Hair follicle dermal papilla cell (primary cell): Measurements from ENCODE around the gene IQGAP1.

DNA sequence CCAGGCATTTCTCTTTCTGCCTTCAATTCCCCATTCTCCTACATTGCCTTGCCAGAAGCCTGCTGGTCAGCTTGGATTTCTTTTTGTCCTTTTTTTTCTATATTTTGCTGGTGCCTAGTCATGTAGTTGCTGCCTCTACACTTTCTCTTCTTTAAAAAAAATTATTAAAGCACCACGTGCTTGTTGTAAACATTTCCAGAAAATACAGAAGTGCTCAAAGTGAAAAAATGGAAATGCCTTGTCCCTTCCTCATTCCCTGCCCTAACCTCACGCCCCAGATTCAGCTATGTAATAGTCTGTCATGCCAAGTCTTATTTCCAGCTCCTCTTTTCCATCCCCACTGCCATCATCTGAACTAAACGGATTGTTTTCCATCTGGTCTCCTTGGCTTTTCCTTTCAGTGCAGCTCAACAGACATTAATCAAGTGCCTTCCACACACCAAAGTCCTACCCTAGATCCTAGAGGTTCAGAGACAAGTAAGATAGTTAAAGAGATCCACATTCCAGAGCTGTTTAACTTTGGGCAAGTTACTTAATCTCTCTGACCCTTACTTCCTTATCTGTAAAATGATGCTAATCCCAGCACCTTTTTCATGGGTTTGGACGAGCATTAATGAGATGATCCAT lies 15.5 kb downstream of the ZNF774 start:
- CAGE, long polyA plus RNA, result no peak

DNA sequence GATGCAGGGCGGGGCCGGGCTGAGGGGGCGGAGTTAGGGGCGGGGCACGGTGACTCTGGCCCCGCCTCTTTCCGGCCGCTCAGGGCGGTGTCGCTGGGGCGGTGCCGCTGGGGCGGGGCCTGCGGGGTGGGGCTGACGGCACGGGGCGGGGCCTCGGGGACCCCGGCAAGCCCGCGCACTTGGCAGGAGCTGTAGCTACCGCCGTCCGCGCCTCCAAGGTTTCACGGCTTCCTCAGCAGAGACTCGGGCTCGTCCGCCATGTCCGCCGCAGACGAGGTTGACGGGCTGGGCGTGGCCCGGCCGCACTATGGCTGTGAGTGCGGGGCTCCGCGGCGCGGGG lies at the start of gene IQGAP1:
TSS of gene IQGAP1 (plus strand) at position 159 of the 340 bp plus-strand sequence.
- CAGE, long polyA plus RNA, result no peak

GRCh38 chr15:90388424-90389454 lies 697 bp downstream of the IQGAP1 start:
- CAGE, long polyA plus RNA, result no peak

GRCh38 chr15:90407257-90408475 lies 19.6 kb downstream of the IQGAP1 start:
- CAGE, long polyA plus RNA, result no peak

- CAGE, long polyA plus RNA, result no peak
Observed at GRCh38 chr15:90459439-90459836, 70.3 kb upstream of the CRTC3 start.

- CAGE, long polyA plus RNA, result no peak
Observed at GRCh38 chr15:90761730-90761950, 44.5 kb downstream of the BLM start.

GRCh38 chr15:90818014-90818801 lies 50.2 kb upstream of the FURIN start:
- CAGE, long polyA plus RNA, result no peak

GRCh38 chr15:90819773-90820497 lies 48.5 kb upstream of the FURIN start:
- CAGE, long polyA plus RNA, result no peak

DNA sequence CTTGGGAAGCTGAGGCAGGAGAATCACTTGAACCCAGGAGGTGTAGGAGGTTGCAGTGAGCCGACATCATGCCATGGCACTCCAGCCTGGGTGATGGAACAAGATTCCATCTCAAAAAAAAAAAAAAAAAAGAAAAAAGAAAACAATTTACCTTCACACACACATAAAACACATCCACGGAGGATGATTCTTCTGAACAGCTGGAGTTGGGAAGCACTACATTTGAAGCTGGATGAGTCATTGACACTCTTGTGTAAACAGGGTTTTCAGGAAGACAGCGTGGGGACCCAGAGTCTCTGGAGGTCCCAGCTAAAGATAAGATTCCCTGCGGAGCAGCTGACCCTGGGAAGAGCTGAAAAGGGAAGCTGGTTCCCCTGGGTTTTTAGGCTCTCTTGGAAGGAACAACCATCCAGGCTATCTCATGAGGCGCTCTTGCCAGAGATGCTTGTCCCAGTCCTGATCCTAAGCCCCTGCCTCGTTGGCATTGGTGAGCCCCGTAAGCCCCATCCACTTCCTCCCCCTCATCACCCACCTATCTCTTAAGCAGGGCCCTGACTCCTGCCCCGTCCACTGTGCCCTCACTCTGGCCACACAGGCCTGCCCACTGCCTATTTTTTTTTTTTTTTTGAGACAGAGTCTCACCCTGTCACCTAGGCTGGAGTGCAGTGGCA lies 32.0 kb upstream of the FURIN start:
- CAGE, long polyA plus RNA, result no peak

DNA sequence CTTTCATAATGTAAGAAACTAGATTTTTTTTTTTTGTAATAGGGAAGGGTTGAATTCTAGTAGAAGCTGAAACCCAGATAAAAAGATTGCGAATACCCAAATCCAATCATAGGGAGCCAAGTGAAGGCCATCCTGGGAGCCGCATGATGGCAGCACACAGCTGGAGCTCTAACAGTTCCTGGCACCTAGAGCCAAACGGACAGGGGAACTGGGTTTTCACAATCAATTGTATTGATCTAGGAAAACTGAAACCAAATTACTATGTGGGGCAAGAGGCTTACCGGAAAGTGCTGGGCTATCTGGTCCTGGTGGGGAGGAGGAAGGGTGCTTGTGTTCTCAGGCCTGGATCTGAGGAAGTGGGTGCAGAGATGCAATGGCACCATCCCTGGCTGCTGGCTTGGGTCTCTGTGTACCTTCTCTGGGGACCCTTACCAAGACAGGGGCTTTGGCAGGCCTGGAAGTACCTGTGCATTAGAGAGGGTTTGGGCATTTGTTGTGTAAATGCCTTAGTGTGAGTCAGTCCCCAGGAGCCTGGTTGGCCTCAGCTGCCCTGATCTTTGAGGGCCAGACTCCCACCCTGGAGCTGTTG lies 9.1 kb upstream of the FURIN start:
- CAGE, long polyA plus RNA, result no peak

GRCh38 chr15:90859829-90860290 lies 8.5 kb upstream of the FURIN start:
- CAGE, long polyA plus RNA, result no peak

DNA sequence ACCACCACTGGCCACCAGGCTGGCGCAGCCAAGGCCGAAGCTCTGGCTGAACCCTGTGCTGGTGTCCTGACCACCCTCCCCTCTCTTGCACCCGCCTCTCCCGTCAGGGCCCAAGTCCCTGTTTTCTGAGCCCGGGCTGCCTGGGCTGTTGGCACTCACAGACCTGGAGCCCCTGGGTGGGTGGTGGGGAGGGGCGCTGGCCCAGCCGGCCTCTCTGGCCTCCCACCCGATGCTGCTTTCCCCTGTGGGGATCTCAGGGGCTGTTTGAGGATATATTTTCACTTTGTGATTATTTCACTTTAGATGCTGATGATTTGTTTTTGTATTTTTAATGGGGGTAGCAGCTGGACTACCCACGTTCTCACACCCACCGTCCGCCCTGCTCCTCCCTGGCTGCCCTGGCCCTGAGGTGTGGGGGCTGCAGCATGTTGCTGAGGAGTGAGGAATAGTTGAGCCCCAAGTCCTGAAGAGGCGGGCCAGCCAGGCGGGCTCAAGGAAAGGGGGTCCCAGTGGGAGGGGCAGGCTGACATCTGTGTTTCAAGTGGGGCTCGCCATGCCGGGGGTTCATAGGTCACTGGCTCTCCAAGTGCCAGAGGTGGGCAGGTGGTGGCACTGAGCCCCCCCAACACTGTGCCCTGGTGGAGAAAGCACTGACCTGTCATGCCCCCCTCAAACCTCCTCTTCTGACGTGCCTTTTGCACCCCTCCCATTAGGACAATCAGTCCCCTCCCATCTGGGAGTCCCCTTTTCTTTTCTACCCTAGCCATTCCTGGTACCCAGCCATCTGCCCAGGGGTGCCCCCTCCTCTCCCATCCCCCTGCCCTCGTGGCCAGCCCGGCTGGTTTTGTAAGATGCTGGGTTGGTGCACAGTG lies 1.6 kb upstream of the FES start:
- CAGE, long polyA plus RNA, result no peak

- CAGE, long polyA plus RNA, result no peak
Observed at GRCh38 chr15:90912015-90912656, 9.0 kb downstream of the MAN2A2 start.

DNA sequence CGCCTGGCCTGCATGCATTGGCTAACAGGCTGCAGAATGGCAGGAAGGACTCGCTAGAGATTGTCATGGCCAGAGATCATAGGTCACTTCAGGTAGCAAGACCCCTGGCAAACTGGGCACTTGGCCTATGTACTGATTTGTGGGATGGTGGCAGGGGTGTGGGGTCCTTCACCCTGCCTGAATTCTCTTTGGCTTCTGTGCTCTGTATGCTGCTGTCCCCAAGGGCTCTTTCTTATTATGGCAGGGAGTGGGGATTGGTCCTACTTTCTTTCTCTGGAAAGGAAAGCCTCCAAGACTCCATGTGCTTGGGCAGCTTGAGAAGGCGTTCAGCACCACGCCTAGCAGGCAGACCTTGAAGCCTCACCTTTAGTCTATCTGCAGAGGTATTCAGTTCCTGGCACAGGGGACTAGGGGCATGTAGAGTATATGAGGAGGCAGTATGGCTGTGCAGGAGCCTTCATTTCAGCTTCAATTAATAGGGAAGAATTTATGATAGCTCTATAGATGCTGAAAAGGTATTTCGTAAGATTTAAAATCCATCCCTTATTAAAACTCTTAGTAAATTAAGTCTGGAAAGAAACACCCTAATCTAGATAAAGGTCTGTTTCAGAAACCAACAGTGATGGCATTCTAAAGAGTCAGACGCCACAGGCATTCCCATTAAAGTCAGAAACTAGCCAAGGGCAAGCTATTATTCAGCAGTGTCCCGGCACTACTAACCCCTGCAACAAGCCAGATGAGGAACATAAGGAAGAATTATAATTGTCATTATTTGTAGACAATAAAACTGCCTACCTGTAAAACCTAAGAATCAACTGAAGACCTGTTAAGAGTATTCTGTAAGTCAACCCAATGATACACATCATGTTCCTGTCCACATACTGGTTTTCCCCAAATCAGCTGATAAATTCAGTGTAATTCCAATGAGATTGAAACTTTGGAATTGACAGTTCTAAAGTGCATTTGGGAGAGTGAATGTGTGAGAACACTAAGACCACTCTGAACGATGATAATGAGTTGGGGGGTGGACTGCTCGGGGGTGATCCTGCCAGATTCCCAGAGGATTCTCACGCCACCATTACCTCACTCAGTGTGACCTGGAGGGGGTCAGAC lies 11.6 kb downstream of the HDDC3 start:
- CAGE, long polyA plus RNA, result no peak

DNA sequence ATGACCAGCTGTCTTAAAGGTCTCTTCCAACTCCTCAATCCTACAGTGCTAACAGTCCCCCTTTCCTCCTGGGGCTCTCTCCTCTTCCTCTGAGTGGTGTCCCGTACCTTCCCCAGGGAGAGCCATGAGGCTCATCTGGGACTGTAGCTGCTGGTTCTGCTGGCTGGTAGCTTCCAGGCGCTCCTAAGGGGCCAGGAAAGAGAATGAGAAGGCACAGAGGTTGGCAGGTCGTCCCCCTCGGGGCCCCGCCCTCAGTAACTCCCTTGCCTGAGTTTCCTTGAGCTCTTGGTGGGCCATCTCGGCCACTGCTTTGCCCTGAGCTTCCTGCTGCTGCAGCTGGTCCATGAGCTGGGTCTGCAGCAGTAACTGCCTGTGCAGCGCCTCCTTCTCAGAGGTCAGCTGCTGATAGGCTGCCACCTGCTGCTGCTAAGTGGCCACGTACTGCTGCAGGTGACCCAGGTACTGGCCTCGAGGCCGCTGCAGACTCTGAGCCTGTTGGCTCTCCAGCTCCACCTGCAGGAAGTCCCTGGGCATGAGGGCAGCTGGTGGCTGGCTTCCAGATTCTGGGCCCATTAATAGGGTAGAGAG lies 10.5 kb upstream of the VPS33B start:
- CAGE, long polyA plus RNA, result no peak

DNA sequence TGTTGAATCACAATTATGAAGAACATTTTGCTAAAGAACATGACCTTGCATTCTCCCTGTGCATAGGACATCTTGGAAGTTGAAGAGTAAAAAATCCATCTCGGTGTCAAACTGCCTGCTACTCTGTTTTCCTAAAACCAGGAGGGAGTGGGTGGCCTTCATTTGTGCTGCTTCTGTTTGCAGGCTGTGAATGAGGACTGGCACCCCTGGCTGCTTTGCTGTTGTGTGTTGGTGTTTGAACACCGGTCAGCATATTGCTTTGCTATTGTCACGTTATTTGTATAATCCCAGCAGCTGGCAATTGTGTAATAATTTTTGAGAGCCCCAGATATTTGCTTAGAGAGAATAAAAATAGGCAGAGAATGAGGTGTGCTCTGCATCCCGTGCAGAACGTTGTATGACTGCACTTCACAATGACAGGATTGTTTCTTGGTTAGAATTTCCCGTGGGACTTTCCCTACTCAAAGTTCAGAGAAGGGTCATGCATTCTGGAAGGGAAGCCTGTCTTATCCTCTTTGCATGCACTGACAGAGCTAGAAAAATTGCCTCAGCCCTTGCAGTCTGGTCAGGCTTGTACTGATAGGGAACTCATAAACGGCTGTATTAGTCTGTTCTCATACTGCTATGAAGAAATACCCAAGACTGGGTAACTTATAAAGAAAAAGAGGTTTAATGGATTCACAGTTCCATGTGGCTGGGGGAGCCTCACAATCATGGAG lies 16.2 kb downstream of the SV2B start:
- CAGE, long polyA plus RNA, result no peak

GRCh38 chr15:91471570-91471921 lies 371.5 kb downstream of the SV2B start:
- CAGE, long polyA plus RNA, result no peak

DNA sequence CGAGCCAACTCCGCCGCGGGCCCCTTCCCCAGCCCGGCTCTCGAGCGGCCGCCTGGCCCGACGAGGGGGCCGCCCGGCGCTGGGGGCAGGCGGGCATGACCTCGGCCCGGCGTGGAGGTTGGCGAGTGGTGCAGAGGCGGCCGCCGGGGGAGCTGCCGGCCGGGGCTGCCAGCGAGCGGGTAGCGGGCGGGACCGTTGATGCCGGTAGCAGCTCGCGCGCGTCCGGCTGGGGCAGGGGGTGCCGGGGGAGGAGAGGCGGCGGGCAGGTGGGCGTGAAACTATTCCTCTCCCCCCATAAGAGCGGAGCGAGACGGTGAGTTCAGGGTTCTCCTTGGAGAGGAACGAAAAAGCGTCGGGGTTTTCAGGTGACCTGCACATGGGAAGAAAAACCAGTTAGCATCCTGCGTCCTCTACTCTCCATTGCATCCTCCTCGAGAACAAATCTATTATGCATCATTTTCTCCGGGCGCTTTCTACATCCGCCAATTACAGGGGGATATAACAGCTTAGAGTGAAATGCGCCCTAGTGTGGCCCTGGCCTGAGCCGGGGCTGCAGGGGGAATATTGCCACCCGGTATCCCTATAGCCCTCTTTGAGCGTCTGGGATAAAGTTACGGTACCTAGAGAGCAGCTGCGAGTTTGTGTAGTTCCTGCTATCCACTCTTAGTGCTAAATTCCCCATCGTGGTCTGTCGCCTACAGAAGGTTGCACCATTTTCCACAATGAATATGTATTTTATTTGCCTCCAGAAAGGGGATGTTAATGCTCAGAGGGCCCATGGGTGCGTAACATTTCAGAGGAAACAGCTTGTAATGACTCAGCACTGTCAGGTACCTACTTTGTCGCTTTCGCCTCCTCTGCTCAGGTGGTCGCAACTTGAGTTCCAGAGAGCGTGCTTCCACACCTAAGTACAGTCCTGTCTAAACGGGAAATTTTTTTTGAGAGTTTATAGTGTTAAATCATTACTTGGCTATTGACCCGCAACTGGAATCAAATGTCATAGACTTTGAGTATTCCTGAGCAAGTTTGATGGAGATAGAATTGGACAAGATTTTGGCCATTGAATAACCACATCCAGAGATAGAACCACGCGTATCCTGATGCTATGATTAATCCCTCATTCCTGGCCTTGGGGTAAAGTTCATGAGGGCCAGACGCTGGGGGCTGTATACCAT lies 977 bp downstream of the SLCO3A1 start:
- CAGE, long polyA plus RNA, result no peak

DNA sequence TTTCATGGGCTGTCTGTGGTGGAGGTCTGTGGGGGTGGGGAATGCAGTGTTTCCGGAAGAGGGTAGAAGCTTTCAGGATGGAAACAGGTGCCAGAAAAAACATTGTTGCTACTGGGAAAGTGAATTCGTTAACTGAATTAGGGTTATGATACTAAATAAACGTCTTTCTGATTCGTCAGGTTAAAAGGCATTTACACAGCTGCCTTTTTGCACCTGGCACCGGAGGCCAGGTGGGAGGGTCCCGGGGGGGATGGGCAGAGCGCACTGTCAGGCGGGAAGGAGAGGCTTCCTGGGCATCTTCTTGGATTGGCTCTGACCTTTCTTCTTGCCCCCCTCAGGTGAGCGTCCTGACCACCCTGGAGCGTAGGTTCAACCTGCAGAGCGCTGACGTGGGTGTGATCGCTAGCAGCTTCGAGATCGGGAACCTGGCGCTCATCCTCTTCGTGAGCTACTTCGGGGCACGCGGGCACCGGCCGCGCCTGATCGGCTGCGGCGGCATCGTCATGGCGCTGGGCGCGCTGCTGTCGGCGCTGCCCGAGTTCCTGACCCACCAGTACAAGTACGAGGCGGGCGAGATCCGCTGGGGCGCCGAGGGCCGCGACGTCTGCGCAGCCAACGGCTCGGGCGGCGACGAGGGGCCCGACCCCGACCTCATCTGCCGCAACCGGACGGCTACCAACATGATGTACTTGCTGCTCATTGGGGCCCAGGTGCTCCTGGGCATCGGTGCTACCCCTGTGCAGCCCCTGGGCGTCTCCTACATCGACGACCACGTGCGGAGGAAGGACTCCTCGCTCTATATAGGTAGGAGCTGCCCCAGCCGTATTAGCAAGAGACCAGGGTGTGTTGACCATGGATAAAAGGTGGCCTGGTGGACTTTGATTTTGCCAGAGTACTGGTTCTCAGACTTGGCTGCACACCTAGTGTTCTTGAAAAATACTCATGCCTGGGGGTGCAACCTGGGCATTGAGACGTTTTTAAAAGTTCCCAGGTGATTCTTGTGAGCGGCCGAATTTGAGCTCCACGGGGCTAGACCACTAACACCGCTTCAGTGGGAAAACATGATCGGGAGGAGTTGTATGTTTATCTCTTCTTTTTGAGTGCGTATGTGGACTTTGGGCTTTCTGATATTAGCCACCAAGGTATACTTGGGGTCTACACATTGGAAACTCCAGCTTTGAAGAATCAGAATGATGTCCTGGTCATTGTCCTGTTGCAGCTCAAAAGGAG lies 62.6 kb downstream of the SLCO3A1 start:
- CAGE, long polyA plus RNA, result no peak

DNA sequence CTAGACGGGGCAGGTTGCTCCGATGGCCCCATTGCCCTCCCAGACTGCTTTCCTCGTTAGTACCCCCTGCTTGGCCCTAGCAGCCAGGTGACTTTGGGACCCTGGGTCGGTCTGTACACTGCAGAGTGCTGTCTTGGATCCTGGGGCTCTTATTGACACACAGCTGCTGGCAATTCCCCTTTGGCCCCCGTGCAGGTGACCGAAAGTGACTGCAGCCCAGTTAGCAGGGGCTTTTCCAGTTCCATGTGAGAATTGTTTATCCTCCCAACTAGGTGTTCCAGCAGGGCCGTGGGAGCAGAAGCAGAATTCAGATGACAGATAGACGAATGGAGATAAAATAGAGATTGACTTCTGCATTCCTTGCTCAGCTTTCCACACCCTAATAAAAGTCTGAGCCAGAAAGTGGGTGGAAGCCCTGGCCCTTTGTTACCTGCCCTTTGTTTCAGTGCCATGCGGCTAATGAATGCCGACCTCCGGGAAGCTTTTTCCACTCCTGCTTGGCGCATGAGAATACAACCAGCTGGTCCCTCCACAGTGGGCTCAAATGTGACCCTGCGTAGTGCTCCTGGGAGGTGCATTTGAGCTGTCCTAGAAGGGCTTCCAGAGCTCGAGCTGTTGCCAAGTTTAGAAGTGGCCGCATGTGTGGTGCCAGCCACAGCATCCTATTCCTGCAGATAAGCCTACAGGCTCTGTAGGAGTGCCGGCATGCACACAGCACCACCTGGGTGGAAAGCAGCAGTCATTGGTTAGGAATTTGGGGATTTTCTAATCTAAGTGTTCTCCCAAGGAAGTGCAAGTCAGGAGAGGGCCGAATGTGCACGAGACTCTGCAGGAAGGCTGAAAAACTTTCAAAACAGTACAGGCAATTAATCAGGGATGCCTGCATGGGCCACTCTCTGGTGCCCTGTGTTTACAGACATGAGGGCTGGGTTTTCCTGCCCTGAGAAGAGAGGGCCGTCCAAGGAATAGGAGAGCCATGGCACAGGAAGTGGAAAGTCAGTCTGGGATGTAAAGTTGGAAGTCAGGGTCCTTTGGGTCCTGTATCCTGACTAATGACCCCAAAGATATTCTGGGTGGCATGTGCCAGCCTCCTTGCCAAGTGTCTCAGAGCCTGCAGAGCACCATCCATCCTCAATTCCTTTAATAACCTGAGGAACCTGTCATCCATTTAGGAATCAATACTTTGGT lies 94.6 kb downstream of the SLCO3A1 start:
- CAGE, long polyA plus RNA, result no peak